Measurements from ENCODE around the gene ANP32B.

DNA sequence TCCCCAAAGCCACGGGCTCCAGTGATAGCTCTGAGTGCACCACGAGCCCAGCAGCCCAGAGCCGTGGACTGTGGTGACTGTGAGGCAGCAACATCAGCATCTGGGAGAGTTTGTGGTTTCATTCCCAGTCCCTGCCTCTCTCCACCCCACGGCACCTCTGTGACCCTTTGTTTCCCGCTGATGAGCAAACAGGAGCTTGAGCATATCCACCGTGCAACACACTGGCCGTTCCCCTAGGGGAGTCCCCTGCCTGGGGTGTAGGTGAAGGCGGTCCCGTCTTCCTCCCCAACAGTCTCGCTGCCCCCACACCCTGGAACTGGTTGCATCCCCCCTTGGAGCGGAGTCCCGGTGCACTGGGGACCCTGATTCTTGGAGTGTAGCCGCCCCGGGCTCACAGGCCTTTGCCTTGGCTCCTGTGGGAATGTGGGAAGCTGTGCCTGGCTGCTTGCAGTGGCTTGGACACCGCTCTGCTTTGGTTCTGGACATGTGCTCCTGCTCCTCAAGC lies 5.5 kb downstream of the NUTM2G start:
- PRO-cap, result no peak

GRCh38 chr9:97329892-97330279 lies 22.4 kb downstream of the CCDC180 start:
- PRO-cap, result no peak

- PRO-cap, result unidirectional peak, minus-strand start at chr9:97503294
Observed at GRCh38 chr9:97503091-97503923, 1.8 kb downstream of the TMOD1 start.

- PRO-cap, result no peak
Observed at GRCh38 chr9:97556142-97557384, 55.1 kb downstream of the TMOD1 start.

DNA sequence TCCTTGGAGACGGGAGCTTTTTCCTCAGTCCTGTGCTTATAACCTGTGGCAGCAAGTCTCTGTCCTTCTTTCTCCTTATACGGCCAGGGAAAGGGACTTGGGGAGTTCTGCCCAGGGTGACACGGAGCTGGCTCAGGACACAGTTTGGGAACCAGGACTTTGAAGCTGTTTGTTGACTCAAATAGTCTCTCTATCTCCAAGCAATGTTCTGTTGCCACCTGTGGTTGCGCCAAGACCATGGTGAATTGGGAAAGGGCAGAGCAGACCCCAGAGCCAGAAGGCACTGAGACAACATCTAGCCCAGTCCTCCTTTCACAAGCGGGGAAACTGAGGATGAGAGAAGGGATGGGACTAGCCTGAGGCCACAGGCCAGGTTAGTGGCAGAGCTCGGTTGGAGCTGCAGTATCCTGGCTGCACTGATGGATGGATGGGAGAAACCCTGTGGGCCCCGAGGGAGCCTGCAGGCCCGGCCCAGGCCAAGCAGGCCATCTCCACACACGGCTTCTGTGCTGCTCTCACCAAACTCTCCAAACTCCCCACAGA lies 60.4 kb downstream of the TSTD2 start:
- PRO-cap, result no peak

DNA sequence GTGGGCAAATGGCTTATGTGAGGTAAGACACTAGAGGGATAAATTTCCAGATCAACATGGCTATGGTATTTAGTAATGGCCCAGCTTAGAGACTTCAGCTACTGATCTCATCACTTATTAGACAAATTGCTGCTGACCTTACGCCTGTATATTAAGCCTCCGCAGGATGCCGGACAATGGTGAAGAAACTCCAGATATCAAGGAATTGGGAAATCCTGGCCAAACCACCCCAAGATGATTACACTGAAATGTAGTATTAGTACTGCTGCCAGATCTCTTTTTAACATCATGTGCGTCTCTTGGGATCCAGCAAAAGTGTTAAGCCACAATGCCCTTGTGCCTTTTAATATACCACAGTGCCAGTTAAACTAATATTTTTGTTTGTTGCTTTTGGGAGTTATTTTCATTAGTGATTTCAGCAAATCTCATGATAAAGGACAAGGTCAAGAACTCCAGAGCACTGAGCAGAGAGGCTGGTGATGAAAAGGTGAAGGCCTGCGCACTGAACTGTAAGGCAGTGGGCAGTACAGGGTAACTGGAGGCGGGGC lies 32.6 kb downstream of the TSTD2 start:
- PRO-cap, result no peak

- PRO-cap, result no peak
Observed at GRCh38 chr9:97601127-97601837, 31.9 kb downstream of the TSTD2 start.

GRCh38 chr9:97666553-97667483 lies 30.3 kb downstream of the XPA start:
- PRO-cap, result no peak

- PRO-cap, result no peak
Observed at GRCh38 chr9:97678193-97678926, 18.8 kb downstream of the XPA start.

- PRO-cap, result no peak
Observed at GRCh38 chr9:97760824-97761700, 63.9 kb upstream of the XPA start.

DNA sequence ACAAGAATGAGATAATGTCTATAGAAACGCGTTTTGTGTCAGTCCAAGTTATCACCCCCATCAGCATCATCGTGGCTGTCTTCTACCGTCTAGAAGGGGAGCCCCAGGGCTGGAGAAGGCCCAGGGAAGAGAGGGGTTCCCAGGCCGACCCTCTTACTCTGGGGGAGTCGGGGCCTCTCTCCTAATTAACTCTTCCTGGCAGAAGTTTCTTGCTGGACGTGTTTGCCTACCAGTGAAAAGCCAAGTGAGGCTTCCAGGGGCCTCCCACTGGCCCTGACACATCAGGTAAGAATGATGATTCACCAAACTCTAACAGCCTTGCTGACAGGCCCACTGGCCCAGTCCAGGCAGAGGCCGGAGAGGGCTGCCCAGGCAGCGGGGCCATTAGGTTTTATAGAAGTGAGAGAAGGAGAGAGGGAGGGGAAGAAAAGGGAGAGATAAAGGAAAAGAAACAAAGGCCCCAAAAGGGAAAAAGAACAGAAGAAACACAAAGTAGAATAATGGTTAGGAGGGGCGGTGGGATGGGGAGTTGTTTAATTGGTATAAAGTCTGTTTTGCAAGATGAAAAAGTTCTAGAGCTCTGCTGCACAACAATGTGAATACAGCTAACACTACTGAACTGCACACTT lies 50.8 kb upstream of the FOXE1 start:
- PRO-cap, result no peak

DNA sequence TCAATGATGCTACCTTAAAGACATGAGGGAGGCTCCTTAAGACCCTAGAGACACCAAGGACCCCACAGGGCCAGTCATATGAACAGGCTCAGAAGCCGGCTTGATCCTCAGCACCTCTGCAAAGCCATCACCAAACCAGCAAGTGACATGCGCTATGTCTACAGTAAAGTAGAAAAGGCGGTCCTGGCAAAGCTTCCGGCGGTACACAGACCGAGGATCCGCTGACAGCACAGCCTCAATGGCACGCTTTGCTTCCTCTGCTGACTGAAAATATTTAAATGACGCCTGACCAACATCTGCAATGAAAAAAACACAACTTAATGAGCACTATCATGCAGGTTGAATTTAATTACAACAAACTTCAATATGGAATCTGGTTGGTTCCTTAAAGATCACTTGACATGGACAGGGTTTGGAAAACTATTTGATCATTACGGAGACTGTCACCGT lies 17.6 kb downstream of the TRMO start:
- PRO-cap, result no peak

GRCh38 chr9:97907035-97907511 lies 15.2 kb downstream of the TRMO start:
- PRO-cap, result no peak

DNA sequence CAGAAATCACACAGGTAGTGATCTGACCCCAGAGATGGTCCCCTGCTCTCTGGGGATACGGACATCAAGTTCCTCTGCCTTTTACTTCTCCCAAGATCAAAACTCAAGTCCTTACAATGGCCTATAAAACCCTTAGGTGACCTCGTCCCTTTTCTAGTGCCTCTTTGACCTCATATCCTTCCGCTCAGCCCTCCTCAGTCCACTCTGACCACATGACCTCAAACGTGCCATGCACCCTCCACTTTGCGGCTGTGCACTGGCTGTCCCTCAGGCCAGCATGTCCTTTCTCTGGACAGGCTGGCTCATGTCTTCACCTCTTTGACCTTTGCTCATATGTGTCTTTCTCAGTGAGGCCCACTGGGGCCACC lies 14.7 kb downstream of the TRMO start:
- PRO-cap, result no peak

GRCh38 chr9:97980436-97980916 lies 2.7 kb upstream of the ANP32B start:
- PRO-cap, result no peak

DNA sequence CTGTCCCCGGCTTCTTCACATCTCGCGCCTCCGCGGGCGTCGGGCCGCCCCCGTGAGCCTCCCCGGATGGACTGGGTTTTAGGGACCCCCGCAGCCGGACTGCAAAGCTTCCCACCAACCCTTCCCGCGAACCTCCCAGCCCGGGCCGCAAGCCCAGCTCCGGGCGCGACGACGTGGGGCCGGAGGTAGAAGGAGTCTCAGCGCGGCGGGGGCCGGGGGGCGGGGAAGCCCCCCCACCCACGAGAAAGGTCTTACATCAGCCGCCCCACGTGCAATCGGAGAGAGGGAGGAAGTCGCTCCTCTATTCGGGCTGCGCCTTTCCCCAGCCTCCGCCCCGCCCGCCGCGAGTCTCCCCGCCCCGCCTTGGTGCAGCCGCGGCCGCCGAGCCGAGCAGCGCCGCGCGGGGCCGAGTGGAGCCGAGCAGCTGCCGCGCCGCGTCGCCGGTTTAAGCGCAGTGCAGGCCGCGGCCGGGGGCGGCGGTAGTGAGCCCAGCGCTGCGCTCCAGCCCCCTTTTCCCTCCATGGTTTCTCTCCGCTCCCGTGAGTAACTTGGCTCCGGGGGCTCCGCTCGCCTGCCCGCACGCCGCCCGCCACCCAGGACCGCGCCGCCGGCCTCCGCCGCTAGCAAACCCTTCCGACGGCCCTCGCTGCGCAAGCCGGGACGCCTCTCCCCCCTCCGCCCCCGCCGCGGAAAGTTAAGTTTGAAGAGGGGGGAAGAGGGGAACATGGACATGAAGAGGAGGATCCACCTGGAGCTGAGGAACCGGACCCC lies at the start of gene ANP32B:
Gene ANP32B (plus strand): TSS at position 510 of the 771 bp plus-strand sequence.
- PRO-cap, result bidirectional peak, plus-strand start at position 393 of the sequence, minus-strand start at position 199 of the sequence

DNA sequence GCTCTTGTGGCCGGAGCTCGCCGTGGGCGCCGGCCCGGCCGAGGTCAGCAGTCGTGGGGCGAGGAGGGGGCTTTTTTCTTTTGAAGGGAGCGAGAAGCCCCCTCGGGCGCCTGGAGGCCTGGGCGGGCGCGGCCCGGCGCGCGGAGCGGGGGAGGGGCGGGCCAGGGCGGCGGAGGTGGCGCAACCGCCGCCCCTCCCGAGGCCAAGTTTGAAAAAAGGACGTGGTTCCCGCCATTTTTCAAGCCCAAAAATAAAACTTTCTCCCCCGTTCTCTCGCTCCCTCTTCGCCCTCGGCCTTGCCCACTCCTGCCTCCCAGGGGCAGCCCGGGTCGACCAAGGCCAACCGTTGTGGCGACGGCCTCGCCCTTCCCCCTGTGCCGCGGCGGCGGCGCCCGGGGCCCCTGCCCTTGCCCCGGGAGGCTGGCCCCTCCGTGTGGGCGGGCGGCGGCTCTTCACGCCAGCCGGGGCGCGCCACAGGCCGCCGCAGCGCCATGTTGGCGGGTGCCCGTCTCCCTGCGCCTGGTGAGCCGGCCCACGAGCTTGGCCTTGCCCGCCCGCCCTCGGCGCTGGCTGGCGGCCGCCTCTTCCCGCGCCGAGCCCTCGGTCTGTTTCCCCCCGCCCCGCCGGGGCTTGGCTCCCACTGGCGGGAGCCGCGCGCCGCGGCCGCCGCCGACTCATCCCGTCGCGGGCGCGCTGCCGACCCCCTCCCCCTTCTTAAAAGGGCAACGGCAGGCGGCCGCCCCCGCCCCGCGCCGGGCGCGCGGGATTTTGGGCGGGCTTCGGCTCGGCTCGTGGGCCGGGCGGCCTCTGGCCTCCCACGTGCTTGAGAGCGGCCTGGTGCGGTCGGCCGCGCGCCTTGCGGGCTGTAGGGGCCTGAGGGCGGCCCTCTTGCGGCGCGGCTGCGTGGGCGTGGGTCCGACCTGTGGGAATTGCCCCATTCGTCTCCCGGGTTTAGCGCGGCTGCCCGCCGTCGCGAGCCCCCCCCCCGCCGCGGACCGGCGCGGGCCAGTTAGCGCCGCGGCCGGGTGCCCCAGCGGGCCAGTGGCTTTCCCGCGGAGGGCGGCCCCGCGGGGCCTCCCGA lies 1.3 kb downstream of the ANP32B start:
- PRO-cap, result bidirectional peak, plus-strand start at position 818 of the sequence, minus-strand start at position 607 of the sequence; bidirectional peak, plus-strand start at position 1,012 of the sequence, minus-strand start at position 992 of the sequence

- PRO-cap, result no peak
Observed at GRCh38 chr9:98017169-98017897, 34.2 kb downstream of the ANP32B start.

DNA sequence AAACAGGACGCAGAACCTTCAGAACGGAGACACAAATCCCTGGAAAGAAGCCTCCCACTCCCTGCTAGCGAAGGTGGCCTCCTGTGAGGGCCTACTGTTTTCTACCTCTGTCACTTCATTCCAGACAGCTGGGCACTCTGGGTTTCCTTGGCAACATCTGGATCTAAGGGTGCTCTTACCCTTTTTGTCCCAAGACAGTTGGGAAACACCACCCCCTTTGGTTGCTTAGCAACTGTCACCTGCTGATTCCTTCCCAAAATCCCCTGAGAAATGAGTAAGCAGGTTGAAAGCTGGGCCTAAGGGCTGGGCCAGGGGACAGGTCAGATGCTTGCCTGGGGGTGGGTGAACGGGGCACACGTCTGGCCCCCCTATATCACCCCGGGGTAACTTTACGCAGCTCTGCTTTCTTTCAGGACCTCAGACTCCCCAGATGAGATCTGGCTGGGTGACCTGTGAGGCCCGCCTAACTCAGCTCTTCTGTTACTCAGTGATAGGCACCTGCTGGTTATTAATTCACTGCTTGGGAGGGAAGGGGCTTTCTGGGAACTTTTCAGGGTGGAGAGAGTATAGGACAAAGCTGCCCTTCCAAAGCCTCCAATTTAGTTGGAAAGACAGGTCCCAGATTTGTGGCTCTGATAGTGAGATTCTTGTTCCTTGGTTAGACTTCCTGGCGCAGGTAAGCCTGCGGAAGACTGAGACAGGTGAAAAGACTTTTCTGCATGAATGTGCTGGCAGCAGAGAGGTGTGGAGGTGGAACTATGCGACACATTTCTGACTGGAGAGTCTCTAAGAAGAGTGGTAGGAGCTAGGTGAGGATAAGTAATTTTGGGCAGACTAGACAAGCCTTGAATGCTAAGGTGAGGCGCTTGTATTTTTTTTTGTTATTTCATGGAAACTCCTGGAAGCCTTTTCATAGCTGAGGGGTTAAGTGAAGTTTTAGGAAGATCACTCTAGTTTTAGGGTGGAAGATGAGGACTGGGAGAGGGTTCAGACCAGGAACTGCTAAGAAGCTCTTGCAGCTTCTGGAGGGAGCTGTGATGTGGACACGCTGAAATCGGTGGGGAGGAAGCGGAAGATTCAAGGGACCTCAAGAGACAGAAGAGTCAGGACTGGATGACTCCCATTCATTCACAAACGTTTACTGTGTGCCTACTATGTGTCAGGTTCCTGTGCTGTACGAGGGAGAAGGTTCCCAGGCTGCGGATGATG lies 29.8 kb downstream of the NANS start:
- PRO-cap, result no peak

- PRO-cap, result bidirectional peak, plus-strand start at chr9:98118450, minus-strand start at chr9:98118452
Observed at GRCh38 chr9:98118040-98118718, 843 bp downstream of the TRIM14 start.

Measured in ureter (tissue), 1 donor.